Retinal pigment epithelial cell (primary cell): ENCODE measurements around a stretch of chr9.

- RRBS, result no CpG with 5 or more reads among the region's 11 CpGs
Measured at GRCh38 chr9:38621649-38621838, 1.1 kb upstream of the ANKRD18A start.

- RRBS, result no CpG with 5 or more reads among the region's 14 CpGs
Measured at GRCh38 chr9:39874290-39874563, 518.8 kb downstream of the SPATA31A1 start.

DNA sequence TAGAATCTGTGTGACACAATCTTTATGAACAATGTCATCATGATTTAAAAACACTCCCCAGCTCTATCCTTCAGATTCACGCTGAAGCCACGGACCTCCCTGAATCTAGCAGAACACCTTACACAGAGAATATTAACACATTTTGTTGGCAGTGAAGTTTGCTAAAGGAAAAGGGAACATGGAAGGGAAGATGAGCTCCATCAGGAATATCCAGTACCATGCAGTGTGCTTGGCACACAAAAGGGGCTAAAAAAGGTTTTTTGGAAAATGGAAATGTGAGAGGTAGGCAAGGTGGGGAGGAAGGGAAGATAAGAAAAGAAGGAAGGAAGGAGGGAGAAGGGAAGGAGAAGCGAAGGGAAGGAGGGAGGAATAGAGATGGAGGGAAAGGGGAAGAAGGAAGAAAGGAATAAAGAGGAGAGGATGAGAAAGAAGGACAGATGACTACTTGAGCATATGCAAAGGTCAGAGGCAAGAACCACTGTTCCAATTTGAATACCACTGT lies 102.3 kb downstream of the FOXD4L6 start:
- RRBS, result no CpG with 5 or more reads among the region's 3 CpGs

DNA sequence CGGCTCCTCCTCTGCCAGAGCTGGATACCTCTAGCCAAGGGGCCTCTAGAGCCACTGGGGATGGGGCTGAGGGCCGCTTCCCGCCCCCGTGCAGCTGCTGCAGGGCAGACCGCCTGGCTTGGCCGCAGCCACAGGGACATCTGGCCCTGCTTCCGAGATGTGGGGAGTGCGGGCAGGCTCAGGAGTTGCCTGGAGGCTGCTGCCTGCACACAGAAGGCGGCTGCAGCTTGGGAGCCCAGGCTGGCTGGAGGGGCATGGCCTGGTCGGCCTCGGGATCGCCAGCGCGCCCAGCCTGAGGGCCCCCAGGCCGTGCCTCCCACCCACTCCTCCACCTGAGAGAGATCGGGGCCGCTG lies 80.0 kb upstream of the ZNG1F start:
- RRBS, result no CpG with 5 or more reads among the region's 17 CpGs

GRCh38 chr9:42725475-42726018 lies 542.1 kb downstream of the SPATA31A6 start:
- RRBS, result no CpG with 5 or more reads among the region's 21 CpGs

- RRBS, result no CpG with 5 or more reads among the region's 3 CpGs
Measured at GRCh38 chr9:63399775-63400844, 1884.9 kb downstream of the FOXD4L5 start.

DNA sequence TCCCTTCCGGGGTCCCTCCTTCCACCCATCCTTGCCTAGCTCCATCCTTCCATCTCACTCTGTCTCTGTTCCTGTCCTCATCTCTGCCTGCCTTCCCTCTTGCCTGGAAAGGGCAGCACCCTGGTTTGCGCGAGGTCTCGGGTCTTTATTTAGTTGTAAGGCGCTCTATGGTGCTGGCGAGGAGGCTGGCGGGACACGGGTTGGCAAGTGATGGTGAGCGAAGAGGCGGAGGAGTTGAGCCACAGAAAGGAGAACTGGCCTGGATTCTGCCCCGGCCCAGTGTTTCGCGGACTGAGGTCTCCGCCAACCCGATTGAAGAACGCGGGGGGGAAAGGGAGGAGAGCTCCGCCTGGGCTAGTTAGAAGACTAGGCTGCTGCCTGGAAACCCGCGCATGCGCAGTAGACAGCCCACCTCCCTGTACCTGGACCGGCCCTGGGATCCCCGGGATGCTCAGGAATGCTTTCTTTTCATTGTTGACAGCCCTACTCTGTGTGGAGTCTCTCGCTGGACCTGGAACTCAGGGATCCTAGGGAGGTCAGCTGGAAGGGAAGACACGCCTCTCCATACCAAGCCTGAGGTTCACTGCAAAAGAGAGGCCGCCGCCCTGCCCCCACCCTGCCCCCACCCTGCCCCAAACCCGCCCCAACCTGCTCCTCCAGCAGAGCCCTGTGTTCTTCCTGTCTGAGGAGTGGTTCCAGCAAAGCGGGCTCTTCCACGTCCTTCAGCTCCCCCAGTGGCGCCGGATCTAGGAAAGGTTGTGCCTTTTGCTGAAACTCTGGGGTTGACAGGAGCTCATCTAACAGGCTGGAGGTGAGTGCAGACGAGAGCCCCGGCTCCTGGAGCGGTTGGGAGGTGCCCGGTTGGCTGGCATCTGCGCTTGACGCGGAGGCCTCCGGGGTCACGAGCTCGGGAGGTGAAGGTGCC lies 1467.7 kb downstream of the FOXD4L5 start:
- RRBS, result 64% methylated on average over 4 of the region's 42 CpGs

DNA sequence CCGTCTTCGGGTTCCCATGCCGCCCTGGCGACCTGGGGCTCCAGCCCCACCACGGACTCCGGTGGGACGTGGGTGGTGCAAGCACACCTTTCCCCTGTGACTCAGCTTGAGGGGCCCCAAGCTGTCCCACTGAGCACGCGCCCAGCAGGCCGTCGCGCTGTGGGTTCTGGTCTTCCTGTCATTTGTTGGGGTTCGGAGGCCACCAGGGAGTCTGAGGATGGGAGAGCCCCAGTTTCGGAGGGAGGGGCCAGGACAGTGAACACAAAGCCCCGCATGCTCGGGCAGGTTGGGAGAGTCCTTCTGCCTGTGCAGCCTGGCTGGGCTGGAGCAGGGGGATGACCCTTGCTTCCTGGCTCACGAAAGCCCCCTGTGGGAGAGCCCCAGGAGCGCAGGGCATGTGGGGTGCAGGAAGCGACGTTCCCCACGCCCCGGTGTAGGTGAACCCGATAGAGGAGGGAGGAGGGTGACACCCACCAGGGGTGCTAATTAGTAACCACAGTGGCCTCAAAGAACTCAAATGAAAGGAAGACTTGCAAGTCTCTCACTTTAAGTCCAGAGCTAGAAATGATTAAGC lies 1466.9 kb downstream of the FOXD4L5 start:
- RRBS, result 43% methylated on average over 1 of the region's 23 CpGs

GRCh38 chr9:64051037-64051419 lies 1234.0 kb downstream of the FOXD4L5 start:
- RRBS, result no CpG with 5 or more reads among the region's 7 CpGs

DNA sequence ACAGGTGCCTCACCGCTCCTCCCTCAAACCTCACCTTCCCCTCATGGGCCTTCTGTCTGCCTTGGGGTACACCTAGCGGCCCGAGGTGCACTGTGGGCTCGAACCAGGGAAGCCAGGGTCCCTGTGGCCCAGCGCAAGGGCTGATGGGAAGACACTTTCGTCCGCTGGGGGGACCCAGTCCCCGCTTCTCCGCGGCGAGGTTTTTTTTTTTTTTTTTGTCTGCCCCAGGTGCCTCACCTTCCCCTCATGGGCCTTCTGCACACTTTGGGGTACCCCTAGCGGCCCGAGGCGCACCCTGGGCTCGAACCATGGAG lies 528.5 kb downstream of the FOXD4L4 start:
- RRBS, result no CpG with 5 or more reads among the region's 15 CpGs

DNA sequence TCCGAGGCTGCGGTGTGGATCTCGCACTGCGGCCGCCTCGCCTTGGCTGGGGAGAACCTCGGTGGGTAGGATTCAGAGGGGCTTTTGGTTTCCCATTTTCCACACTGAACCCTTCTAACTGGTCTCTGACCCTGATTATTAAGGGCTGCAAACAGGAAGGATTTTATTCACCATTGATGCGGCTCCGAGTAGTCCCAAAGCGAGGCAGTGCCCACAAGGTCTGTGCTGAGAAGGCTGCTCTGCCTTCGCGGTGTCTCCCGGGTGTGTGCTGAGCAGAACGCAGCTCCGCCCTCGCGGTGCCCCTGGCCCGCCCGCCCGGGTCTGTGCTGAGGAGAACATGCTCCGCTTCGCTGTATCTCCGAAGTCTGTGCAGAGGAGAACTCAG lies 530.7 kb downstream of the FOXD4L4 start:
- RRBS, result no CpG with 5 or more reads among the region's 23 CpGs

DNA sequence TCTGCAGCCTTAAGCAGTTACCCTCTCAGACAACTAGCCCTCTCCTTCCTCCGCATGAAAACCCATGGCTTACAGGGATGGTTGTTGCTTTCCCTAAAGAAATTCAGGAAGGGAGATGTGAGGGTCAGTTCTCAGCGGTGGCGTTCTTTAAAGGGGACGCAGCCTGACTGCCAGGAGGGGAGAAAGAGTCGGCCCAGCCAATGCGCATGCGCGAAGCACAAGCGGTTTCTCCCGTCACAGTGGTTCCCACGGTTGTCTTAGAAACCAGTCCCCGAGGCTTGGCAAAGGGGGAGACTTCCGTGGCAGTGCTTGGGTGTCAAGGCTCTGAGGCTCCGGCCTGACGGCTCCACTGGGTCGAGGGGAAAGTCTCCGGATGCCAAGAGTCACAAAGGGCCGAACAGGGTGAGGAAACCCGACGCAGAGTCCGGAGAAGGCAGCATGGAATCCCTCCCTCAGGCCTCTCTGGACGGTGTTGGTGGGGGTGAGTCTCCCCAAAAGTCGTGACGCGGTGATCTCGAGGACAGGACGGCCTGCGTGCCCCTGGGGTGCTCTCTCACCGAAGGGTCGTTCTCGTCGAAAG lies 140.8 kb upstream of the ANKRD20A1 start:
- RRBS, result no CpG with 5 or more reads among the region's 32 CpGs

DNA sequence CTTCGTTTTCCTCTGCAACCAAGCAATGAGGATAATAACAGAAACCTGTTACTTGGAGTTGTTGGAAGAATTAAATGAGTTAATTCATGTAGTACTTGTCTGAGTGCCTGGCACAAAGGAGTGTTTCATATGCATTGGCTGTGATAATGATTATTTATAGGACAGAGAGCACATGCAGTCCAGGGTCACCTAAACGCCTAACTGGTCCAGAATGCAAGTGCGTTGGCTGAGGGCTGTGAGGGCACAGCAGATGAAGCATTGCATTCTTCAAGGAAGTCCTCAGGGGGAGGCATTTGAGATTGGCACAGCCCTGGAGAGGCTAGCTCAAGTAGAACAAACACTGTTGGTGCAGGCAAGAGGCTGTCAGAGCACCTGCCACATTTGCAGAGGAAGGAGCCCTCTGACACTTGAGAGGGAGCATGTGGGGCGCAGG lies 24.9 kb downstream of the PABIR1 start:
- RRBS, result no CpG with 5 or more reads among the region's 4 CpGs

DNA sequence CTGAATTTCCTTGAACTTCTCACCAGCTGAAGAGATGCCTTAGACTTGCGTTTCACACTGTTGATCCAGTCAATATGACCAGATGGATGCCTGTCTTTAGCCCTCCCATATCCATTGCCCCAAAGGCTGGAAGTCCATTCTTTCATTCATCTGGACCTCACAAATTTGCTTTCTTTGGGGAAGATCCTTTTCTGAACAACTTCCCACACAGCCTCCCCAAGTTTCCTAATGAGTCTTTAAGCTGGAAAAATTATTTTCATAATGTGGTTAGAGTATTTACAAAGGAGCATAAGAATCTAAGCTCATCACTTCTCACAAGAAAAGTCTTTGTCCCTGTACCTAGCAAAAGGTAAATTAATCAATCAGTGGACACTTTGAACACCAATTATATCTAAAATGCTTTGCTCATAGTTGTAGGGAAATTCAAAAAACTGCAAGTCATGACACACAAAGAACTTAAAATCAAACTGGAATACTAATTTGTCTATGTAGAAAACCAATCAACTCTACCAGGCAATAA lies 98.4 kb downstream of the PABIR1 start:
- RRBS, result no CpG with 5 or more reads among the region's 1 CpG

DNA sequence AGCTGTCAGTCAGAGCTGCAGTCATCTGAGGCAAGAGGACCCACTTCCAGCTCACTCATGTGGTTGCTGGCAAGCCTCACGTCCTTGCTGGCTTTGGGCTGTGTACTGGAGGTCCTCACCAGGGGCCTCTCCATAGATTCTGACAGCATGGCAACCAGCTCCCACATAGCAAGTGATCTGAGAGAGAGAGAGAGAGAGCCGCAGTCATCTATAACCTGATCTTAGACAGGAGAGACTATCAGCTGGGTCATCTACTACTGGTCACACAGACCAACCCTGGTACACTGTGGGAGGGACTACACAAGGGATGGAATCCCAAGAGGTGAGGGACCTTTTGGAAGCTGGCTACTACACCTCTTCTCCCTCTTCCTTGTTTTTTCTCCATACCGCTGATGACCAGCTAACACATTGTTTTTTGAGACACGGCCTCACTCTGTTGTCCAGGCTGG lies 10.7 kb upstream of the PRKACG start:
- RRBS, result no CpG with 5 or more reads among the region's 4 CpGs

- RRBS, result no CpG with 5 or more reads among the region's 16 CpGs
Measured at GRCh38 chr9:69036350-69036828, 837 bp downstream of the FXN start.

DNA sequence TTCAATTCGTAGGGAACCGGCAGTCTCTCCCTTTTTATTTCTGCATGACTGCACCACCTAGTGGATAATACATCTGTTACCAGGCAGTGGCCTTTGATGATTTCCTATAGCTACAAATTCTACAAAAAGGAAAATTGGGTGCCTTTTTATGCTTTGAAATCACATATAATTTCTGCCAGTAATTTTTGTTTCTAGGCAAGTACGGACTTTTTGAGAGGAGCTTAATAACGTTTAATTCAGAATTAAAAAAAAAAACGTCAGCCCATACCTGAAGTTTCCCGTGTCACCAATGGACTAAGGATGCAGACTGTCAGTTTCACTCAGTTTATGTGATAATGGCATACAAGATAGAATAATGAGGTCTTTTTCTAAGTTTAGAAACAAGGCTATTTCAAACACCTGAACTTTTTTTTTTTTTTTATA lies 19.2 kb downstream of the TJP2 start:
- RRBS, result no CpG with 5 or more reads among the region's 6 CpGs

DNA sequence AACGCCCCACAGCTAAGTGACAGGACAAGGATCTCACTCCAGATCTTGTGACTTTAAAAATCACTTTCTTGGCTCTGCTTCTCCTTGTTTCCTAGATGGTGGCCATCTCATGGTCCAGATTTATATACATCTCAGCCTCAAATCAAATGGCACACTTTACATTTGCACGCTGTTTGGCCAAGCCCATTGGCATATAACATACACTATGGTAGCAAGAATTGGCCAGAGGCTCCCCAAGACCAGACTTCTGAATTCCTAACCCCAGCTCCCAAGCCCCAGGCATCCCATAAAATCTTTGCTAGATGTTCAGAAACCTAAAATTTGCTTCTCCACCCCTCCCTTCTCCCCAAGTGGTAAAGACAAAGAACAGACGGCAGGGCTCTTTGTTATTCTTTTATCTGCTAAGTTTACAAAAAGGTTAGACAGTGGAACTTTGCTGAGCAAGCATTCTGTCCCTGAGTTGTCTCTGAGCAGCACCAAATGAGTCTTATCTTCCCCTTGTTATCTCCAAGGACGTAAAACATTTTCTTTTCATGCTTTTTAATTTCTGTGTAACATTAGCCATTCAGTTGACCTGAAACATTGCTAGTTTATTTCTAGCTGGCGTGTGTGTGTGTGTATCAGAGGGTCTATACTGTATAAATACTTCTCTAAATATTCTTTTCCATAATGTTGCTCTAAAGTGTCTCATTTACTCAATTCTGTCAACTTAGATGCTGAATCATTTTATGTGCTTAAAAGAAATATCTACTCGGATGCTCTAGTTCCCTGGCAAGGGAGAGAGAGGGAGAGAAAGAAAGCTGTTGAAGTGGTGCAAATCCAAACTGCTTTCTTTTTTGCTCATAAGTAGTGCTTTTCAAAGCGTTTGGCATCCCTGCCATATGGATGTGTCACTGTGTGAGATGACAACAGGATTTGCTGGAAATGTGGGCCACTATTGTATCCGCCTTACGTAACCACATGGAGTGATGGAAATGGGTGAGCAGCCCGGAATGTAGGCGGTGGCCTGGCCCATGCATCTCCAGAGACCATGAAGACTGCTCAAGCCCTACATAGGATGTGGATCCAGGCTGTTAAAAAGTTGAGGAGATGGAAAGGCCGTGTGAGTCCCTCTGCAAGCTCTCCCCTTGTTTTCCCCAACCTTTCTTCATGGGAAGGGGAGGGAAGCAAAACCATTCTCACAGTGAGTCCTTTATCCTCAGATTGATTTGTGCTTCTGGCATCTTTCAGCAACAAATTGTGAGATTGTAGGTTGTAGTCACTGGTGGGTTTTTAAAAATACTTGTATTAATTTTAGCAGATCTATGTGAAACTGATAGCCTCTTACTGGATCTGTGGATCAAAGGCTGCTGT lies 30.5 kb downstream of the TJP2 start:
- RRBS, result no CpG with 5 or more reads among the region's 12 CpGs

DNA sequence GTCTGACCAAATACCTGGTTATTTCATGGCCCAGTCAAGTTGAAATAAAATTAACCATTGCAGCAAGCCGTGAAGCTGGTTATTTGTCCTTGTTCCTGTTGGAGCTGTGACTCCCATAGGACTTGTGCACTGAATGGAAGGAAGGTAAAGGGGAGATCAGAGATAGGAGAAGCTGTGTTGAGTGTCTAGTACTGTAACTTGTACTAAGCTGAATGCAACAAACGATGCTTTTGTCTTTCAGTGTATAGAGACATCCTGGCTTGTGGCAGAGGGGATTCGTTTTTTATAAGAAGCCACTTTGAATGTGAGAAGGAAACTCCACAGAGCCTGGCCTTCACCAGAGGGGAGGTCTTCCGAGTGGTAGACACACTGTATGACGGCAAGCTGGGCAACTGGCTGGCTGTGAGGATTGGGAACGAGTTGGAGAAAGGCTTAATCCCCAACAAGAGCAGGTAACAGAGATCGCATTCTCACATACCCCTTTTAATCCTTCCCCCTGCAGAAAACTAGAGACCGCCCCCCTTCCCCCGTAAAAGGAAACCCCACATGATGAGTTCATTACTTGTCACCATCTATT lies 61.8 kb downstream of the TJP2 start:
- RRBS, result no CpG with 5 or more reads among the region's 9 CpGs

DNA sequence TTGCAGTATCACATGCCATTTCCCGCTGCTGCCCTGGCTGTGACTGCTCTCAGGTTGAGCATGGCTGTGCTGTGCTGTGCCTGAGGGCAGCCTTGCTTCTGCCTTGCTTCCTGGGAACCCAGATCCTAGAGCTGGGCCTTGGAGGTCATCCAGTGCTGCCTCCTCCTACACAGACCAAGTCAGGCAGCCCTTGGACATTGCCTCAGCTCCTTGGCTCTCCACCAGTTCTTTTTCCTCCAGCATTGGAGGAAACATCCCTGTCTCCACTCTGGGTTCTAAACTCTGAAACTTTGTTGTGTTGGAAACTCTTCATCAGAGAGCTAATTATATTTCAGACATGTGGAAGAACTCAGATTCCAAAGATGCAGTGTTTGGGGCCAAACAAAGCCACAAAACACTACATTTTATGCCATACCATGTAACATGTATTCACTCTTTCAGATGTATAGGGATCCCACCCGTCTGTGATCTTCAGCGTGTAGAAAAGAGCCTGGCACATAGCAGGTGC lies 6.2 kb downstream of the MAMDC2 start:
- RRBS, result no CpG with 5 or more reads among the region's 3 CpGs